ENCODE measurements around the gene SLC29A3.

- RRBS = no CpG with 5 or more reads among the region's 7 CpGs
Observed at GRCh38 chr10:71013988-71014442, 125.7 kb upstream of the PCBD1 start.

DNA sequence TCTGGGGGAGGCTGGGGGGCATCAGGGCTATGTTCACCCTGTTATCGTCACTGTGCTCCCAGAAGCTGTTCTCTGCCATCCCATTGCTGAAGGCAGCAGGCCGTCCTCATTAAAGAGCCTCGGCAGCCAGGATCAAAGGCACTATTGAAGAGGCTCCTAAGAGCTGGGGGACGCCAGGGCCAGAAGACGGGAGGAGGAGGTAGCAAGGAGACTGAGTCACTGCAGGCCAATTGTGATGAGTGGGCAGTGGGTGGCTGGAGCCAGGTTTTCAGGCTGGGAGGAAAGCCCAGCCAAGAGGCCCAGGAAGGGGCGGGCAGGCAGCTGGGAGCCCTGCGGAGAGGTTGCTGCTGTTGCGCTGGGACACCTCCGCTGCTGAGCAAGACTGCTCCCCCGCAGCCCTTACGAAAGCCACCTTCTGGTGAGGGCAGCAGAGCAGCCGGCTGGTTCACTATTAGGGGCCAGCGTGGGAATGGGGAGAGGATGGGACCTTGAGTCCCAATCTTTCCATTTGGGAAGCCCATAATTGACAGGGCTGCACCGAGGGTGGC, 48.3 kb downstream of the UNC5B start:
- RRBS = no CpG with 5 or more reads among the region's 14 CpGs

GRCh38 chr10:71271420-71272047, 47.5 kb upstream of the SLC29A3 start:
- RRBS = no CpG with 5 or more reads among the region's 17 CpGs

GRCh38 chr10:71300108-71300585, 18.9 kb upstream of the SLC29A3 start:
- RRBS = no CpG with 5 or more reads among the region's 3 CpGs

DNA sequence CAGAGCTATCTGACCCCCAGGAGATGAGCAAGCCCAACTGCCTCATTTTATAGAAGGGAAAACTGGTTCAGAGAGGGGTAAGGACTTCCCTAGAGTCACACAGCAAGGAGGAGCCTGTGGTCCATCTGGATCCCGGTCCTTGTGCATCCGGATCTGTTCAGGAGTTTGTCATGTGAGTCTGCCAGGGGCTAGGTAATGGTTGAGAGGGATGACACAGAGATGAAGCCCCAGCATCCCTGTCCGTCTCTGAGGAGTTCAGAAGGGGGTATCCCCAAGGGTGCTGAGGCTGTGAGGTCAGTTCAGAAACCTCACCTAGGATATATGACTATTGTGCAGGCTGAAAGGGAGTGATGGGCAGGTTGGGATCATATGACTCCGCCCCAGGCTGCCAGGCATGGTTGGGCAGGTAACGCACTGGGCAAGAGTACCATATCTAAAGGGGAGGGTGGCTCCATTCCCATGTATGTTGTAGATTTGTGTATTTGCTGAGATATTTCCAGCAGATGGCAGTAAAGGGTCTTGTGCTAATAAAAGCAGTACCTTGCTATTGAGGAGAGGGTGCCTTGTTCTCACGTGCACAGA, 16.0 kb upstream of the SLC29A3 start:
- RRBS = no CpG with 5 or more reads among the region's 6 CpGs

- RRBS = 8% methylated on average over 37 of the region's 72 CpGs
Observed at GRCh38 chr10:71318704-71319846, at the start of gene SLC29A3. Gene SLC29A3, plus strand, starts transcription at chr10:71319259.

DNA sequence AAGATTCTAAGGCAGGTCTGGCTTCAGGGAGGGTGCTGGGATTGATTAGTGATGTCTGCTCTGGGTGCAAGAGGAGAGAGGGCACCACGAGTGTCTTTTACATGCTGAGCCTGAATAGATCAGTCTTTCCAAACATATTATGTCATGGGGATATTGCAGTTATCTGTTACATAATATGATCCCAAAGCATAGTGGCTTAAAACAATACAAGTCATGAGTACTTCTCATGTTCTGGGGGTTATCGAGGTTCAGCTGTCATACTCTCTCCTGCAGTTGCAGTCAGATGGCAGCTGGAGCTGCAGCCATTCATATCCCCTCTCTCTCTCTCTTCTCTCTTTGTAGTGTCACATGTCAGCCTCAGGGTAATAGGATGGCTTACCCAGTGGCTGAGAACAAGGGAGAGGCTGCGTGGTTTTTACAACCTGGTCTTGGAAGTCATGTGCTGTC, 26.0 kb downstream of the SLC29A3 start:
- RRBS = no CpG with 5 or more reads among the region's 3 CpGs

DNA sequence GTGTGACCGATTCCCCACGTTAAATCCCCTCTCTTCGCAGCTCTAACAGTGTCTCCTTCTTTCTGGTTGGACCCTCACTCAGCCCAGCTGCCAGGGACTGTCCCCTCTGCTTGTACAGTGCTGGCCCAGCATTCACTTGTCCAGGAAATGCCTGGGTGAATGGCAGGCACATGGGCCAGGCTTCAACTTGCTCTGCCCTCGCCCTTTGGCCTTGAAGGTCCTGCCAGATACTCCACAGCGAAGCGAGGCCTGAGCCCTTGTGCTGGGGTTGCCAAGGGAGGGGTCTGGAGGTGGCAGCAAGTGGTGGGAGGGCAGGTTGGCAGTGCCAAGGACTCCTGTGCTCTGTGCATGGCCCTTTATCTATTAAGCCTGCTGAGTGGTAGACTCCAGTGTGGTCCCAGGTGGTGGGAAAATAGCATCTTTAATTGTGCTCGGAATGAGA, 75.7 kb downstream of the CDH23 start:
- RRBS = no CpG with 5 or more reads among the region's 7 CpGs

GRCh38 chr10:71614925-71615543, 104.5 kb downstream of the C10orf105 start:
- RRBS = no CpG with 5 or more reads among the region's 6 CpGs

GRCh38 chr10:71661904-71662443, 57.6 kb downstream of the C10orf105 start:
- RRBS = no CpG with 5 or more reads among the region's 21 CpGs

DNA sequence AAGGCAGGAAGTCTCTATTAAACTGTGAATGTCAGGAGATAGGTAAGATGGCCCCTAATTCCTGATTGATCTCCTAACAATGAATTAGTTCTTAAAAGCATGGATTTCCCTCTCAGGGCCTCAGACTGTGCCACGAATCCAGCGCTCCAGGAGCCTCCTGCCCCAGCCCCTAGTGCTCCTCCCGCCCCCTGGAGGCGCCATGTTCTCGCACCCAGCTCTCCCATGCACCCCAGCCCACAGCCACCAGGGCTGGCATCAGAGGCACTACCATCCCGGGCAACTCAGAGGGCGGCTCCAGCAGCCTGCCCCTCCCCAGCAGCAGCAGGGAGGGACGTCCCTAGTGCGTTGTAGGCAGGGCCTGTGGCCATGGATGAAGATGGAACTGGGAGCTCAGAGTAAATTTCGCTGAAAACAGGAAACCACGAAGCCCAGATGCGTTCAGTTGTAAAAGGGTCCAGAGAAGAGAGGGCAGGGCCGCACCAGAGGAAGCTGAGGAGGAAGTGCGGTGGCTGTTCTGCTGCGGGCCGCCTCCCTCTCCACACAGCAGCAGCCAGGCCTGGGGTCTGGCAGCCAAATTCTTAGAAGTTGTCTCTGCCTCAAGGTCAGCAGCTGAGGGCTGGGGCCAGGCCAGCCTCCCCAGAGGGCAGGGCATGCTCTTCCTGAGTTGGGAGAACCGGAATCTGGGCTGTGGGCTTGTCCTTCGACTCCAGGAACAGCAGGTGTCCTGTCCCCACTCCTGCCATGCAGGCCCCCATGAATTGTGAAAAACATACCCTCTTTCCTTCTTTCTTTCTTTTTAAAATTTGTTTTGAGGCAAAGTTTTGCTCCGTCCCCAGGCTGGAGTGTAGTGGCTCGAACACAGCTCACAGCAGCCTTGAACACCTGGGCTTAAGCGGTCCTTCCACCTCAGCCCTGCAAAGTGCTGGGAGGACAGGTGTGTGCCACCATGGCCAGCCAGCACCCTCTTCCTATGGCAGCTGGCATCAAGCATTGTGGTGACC, 24.5 kb downstream of the VSIR start:
- RRBS = no CpG with 5 or more reads among the region's 21 CpGs

DNA sequence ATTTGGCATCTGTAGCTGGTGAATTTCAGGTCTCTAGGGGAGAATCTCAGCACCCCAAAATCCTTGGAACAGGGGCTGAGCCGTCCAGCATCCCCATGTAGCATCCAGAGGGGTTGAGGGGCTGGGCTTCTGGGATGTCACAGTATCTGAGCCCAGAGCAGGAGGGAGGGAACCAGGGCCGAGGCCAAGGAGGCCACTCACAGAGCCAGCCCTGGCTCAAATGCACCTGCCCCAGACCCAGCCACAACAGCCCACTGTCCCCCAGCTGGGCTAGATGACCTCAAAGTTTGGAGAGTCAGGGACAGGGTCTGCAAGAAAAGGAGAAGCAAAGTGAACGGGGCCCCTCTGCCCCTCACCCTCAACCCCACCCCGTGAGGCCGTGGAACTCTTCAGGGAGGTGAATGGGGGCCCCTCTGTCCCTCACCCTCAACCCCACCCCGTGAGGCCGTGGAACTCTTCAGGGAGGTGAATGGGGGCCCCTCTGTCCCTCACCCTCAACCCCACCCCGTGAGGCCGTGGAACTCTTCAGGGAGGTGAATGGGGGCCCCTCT, 22.3 kb downstream of the VSIR start:
- RRBS = no CpG with 5 or more reads among the region's 9 CpGs

DNA sequence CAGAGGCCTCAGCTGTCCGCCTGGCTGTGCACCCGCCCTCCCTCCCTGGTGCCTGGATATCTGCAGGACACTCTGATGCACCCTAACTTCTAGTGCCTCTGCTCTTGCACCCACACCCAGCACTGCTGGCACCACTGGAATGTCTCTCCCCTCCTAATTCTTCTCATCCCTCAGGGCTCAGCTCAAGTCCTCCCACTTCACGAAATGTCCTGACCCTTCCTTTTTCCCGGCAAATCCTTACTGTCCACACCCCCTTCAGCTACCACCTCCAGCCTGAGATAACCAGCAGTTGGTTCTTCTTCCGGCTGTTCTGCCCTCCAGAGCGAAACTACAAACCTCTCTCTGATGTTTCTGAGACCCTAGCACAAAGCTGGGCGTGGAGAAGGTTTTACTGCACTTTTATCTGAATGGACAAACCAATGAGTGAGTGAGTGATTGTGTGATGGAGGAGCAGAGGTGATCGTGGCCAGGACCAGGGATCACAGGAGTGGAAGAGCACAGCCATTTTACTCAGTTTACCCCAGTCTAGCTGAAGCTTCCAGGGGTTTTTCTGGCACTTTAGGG, 968 bp upstream of the VSIR start:
- RRBS = no CpG with 5 or more reads among the region's 8 CpGs

DNA sequence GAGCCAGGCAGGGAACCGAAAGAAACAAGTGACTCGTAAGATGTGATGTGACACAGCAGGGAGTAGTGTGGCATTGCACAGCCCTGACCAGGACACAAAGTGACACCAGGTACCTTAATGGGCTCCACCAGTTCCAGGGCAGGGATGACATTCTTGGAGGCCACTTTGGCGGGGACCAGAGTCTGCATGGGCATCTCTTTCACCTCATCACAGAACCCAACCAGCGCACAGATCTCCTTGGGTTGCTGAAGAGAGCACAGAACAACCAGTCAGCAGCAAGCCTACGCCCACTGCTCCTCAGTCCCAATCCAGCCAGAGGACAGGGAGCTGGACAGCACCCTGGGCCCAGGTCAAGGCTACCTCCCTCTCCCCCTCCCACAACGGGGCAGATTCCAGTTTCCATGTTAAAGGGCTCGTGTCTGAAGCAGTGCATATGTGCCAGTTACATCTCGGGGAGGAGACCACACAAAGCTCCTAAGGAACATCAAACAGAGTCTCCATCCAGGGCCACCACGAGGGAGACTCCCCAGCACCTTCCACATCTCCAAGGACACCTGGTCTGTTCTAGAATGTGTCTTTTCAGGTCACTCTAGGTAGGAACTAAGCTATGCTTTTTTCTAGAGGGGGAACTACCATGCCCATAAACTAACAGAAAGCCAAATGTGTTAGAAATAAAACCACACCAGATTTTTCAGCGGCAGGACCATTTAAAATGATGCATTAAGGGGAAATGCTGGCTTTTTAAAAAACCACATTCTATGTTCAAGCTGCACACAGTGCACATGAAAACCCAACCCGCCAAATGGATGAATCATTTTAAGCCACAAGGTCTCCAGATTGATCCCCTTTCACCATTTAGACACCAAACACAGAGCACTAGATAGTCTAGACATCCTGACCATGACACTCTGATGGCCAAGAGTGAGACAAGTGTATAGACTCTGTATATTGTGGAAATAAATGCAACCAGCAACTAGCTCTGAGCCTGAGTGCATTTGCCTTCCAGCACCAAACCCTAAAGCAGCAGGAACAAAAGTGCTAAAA, 29.0 kb downstream of the PSAP start:
- RRBS = no CpG with 5 or more reads among the region's 11 CpGs

DNA sequence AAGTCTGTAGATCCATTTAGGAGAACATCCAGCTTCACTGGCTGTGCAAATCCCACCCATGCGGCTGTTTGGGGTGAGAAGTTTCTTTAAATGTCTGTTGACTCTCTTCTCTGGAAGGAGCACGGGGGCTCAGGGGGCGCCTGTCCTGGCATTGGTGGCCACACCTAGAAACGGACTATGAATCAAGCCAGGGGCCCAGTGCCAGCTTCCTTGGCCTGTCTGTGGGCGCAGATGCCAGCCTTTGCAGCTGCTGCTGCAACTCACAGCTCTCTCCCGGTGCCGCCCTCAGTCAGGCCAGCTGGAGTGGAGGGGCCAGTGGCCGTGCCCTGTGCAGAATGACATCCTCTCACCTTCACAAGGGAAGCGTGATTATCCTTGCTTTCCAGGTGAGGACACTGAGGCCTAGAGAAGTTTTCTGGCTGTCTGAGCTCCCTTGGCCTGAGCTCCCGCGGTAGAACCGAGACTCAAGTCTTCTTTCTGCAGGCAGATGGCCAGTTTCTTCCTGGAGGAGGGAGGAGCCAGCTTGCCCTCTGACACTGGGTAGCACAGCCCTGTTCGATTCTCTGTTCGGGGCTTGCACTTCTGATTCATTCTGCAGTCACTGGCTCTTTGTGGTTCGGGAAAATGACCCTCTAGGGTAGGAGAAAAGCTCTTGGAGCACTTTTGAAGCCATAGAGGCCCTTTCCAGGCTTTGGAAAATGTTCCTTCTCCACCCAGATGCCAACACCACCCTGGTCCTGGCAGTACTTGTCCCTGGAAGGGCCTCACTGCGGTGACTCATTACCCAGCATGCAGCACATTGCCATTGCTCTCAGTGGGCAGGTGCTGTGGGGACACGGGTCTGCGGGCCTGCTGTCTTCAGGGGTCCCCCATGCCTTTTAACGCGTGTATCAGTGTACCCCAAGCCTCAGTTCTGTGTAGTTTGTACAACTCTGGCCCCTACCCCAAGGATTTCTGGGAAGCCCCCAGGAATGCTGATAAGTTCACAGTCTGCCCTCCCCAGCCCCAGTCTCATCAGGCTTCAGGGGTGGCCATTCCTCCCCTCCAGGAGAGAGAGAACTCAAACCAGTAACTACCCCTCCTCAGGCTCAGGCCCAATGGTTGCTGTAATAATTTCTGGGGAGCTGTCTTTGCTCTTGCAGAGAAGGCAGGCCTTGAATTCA, 11.7 kb downstream of the CHST3 start:
- RRBS = no CpG with 5 or more reads among the region's 20 CpGs

GRCh38 chr10:71984483-71985382, 20.5 kb downstream of the CHST3 start:
- RRBS = no CpG with 5 or more reads among the region's 10 CpGs

DNA sequence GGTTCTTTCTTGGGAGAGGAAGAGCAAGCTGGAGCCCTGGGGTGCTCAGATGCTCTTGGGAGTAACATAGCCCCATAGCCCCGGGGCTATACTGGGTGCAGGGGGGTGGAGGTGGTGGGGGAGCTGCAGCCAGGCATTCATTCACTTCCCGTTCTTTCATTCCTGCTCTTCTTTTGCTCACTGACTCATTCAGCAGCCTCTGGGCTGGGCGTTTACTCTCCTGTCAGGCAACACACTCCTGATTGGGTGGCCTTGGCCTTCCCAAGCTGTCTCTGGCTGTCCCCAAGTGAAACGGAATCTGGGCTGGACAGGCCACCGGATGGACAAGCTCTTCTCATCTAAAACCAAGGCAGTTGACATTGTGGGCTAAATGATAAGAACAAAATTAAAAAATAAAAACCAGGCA, 34.6 kb downstream of the CHST3 start:
- RRBS = no CpG with 5 or more reads among the region's 5 CpGs

GRCh38 chr10:72017610-72017869, 53.3 kb downstream of the CHST3 start:
- RRBS = no CpG with 5 or more reads among the region's 4 CpGs

GRCh38 chr10:72063595-72064358, 24.6 kb downstream of the SPOCK2 start:
- RRBS = no CpG with 5 or more reads among the region's 10 CpGs

DNA sequence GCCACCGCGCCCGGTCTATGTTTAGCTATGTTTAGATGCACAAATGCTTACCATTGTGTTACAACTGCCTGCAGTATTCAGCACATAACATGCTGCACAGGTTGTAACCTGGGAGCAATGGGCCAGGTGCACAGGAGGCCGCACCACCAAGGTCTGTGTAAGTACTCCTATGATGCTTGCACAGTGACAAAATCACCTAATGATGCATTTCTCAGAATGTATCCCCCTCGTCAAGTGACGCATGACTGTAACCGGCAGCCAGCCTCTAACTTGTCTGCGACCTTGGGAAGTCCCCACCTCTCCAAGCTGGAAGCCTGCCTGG, 23.1 kb downstream of the SPOCK2 start:
- RRBS = 50% methylated on average over 2 of the region's 8 CpGs